Parotid gland (tissue), 1 donor: Measurements from ENCODE around the genes SLC5A10 and EPN2.

- PRO-cap, result no peak
Observed at GRCh38 chr17:18248096-18248895, 10.2 kb downstream of the FLII start.

DNA sequence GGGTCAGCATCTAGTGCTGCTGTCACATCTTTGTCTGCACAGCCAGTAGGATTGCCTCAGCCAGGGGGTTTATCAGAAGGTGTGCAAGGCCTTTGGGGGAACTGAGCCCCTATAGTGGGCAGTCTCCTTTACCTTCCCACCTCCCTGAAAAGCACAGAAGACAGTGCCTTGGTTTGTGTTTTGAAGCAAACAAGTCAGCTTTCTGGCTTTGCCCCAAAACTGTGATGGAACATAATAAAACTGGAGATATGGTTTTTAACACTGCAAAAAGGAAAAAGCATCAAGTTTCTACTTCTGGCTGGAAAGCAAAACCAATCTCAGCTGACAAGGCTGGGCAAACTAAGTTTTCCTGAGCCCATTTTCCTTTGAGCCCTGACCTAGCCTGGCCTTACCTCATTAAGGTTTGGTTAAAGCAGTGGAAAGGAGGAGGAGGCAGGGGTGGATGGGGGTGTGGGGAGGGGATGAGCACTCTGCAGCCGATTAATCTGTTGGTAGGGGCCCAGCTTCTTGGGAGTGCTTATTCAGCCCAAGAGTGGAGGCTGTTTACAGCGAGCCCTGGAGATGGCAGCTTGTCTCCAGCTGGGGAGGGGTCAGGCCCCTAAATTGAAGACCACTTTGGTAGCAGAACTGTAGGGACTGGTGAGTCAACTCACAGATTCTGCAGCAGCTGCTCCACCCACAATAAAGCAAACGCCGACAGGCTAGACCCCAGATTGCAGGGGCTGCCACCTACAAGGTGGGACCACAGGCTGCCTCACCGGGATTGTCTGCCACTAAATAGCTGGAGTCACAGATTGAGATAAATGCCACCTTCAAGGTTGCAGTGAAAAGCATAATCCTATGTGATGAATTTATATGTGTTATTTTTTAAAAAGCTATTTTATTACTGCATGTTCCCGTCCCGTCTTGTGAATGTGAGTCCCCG, 12.0 kb downstream of the SMCR8 start:
- PRO-cap, result no peak

DNA sequence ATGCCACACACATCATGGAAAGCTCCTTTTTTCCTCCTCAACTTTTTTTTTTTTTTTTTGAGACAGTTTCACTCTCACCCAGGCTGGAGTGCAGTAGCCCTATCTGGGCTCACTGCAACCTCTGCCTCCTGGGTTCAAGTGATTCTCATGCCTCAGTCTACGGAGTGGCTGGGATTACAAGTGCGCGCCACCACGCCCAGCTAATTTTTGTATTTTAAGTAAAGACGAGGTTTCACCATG, 2.8 kb downstream of the FOXO3B start:
- PRO-cap, result unidirectional peak, plus-strand start at position 156 of the sequence

GRCh38 chr17:18951908-18952439, at the start of gene SLC5A10:
Gene SLC5A10, plus strand, starts transcription at chr17:18952165.
- PRO-cap, result no peak

GRCh38 chr17:18963100-18963660, 11.2 kb downstream of the SLC5A10 start:
- PRO-cap, result no peak

GRCh38 chr17:18994015-18994587, 10.5 kb downstream of the FAM83G start:
- PRO-cap, result no peak

DNA sequence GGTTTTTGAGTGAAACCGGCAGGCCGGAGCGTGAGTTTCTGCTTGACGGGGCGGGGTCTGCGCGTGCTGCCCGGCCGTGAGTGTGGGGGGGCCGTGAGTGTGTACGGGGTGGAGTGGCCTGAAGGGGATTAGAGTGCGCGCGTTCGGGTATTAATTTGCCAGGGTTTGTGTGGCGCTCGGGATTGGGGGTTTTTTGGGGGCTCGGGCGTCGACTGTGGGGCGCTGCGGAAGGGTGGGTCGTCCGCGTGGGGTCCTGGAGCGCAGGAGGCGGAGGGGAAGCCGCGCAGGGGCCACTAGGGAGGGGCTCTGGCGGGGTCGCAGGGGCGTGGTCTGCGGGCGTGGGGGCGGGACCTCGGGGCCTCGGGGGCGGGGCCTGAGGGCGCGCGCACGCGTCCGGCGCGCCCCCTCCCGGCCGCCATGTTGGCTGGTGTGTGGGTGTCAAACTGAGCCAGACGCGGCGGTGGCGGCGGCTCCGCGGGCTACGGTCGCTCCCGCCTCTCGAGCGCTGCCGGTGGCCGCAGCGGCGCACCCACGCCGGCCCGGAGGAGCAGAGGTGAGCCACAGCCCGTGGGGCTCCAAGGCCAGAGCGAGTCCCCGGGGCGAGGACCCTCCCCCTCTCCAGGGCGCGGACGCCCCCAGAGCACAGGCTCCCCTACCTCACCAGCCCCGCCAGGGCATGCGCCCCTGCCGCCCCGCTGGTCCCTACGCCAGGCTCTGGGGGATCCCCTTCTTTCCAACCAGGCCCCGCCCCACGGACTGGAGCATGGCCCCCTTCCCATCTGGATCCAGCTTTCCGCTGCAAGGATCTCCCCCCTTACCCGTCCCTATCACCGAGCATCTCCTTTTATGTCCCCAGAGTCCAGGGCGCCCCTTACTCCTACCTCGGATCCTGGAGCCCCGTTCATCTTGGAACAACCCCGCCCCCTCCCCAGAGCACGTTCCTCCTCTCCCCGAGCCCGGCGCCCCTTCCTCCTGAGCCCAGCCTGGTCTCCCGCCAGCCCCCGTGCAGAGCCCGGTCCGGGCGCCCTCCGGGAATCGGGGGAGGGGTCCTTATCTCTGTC, at the start of gene EPN2:
EPN2 (plus strand) TSS at position 388 of the 1,061 bp plus-strand sequence.
- PRO-cap, result no peak

DNA sequence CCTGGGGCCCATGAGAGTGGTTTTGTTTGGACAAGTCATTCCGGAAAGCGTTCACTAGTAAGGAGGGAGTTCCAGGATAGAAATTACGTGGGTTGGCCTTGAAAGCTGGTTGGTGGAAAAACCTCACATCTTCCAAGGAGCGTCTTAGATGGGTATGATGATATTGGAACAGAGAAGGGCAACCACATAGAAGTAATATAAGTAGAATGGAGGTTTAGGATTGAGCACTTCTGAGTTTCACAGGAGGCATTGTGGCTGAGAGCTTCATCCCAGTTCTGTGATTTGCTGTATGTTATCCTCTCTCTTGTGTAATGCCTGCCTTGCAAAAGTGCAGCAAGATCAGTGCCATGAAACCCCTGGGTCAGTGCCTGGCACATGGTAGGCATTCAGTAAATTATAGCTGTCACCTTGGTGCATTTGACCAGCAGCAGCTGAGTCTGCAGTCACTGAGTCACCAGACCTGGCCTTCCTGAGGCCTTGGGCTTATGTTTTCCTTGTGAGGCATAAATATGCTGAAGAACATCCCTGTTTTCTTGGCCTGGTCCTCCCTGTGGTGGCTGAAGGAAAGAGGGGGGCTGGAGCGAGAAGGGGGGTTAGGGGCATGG, 26.3 kb downstream of the EPN2 start:
- PRO-cap, result no peak

- PRO-cap, result no peak
Observed at GRCh38 chr17:19263934-19264080, 26.6 kb downstream of the EPN2 start.

GRCh38 chr17:19283962-19284578, 46.9 kb downstream of the EPN2 start:
- PRO-cap, result no peak

- PRO-cap, result no peak
Observed at GRCh38 chr17:19370366-19371153, 7.7 kb upstream of the MAPK7 start.

DNA sequence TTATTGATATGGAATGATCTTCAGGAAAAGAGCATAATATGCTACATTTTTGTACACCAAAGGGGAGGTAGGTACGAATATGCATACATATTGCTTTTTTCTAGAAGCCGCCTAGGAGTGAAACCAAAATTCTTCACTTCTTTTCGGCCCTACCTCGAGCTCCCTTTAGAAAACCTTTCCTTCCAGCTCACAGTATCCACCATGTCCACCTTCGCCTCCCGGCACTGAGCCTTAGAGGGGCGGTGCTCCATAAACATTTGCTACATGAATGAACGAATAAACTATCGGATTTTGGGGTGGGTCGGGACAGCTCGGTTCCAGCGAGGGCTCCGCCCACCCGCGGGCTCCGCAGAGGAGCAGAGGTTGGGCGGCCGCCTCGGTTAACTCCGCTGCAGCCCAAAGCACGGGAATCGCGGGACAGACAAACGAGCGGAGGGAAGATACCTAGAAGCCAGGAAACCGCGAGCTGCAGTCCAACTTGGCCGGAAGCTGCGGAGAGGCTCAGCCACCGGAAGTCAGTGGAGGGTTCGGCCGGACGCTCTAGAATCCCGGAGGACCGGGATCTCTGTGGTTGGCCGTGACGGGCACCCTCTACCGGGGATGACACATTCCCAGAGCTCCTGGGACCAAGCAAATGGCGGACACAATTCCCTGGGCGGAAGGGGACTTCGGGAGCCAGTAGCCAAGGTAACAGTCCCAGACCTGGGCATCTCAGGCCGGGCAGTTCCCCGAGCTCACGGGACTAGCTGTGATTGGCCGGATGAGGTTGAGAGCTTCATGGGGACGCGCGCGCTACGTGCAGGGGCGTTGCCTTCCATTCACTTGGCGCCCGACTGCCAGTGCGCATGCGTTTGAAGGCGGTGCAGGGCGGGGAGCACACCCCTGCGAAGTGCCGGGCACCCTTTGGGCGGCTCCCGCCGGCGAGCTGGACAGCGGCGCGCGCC, 611 bp upstream of the MAPK7 start:
- PRO-cap, result bidirectional peak, plus-strand start at position 351 of the sequence, minus-strand start at position 226 of the sequence; bidirectional peak, plus-strand start at position 614 of the sequence, minus-strand start at position 491 of the sequence; bidirectional peak, plus-strand start outside the sequence, minus-strand start at position 835 of the sequence

DNA sequence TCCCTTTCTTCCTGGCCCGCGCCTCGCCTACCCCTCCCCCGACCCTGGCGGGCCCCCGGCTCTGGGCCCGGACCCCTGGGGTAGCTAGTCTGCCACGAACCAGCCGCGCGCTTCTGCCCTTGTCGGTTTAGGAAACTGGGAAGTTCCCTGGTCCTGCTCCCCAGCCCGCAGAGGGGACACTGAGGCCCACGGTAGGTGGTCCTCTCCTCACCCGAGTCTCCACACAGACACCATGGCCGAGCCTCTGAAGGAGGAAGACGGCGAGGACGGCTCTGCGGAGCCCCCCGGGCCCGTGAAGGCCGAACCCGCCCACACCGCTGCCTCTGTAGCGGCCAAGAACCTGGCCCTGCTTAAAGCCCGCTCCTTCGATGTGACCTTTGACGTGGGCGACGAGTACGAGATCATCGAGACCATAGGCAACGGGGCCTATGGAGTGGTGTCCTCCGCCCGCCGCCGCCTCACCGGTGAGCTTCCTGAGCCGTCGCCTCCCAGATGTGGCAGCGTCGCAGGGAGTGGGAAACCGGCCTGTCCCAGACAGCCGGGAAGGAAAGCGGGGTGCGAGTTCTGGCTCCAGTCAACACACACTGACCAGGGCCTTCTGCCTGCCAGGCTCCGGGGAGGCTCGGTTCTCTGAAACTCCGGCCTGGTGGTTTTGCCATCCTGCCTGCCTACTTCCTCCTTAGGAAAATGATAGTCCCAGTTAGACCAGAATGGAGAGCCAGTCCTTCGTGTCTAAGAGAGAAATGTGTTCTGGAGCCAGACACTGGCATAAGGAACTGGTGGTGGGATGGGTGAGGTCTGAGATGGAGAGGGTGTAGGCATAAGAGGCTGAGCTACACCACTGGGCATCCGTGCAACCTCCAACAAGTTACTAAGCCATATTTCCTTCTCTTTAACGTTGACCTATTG, 625 bp downstream of the MAPK7 start:
- PRO-cap, result no peak

DNA sequence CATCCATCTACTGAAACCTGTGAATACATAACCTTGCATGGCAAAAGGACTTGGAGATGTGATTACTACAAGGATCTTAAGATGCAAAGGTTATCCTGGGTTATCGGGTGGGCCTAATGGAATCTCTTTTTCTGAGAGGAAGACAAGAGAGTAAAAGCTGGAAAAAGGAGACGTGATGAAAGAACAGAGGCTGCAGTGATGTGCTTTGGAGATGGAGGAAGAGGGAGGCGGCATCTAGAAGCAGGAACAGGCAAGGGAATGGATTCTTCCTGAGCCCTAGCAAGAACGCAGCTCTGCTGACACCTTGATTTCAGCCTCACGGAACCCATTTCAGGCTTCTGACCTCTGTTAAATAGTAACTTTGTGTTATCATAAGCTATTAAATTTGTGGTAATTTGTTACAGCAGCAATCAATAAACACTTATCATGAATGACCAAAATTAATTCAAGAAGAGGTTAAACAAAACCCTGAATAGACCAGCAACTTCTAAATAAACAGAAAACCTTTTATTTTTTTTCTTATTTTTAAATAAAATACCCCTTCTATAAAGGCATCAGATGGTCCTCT, 4.2 kb upstream of the SLC47A1 start:
- PRO-cap, result no peak

DNA sequence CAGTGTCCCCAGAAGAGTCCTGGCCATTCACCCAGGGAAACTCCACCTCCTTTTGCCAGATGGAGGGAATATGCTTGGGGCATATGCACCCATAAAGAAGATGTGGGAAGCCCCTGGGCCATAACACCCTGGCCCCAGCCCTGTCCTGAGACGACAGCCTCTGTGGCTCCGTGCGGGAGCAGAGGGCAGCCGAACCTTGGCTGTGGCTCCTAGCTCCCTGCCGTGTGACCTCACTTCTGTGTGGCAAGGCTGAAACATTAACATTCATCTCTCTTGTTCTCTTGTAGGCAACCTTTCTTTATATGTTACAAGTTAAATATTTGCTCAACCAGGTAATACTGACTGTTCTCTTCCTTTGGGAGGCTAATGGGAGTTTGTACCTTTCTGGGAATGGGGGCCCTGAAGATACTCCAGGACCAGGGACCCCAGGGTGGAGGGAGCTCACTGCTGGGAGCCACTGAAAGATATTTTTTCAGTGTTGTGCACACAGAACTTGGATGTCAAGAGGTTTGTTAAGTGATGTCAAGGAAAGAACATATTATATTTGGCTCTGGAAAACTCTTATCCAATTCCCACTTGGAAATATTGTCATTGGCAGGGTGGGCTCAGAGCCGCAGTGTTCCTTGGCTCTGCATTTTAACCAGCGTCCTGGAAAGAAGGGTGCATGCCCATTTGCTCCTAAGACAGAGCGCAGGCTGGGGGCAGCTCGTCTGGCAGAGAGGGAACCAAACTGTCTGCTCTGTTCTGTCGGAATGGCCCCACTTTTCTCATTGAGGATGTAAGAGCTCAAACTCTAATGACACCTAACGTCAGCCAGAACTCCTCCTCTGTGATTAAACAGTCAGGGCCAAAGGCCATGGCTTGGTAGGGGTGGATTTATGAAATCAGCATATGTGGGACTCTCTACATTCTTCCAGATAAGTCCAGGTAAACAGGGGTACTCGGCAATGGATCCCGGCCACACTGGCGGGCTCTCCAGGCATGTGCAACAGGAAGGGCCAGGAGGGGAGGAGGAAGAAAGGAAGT, 17.8 kb downstream of the SLC47A1 start:
- PRO-cap, result no peak

DNA sequence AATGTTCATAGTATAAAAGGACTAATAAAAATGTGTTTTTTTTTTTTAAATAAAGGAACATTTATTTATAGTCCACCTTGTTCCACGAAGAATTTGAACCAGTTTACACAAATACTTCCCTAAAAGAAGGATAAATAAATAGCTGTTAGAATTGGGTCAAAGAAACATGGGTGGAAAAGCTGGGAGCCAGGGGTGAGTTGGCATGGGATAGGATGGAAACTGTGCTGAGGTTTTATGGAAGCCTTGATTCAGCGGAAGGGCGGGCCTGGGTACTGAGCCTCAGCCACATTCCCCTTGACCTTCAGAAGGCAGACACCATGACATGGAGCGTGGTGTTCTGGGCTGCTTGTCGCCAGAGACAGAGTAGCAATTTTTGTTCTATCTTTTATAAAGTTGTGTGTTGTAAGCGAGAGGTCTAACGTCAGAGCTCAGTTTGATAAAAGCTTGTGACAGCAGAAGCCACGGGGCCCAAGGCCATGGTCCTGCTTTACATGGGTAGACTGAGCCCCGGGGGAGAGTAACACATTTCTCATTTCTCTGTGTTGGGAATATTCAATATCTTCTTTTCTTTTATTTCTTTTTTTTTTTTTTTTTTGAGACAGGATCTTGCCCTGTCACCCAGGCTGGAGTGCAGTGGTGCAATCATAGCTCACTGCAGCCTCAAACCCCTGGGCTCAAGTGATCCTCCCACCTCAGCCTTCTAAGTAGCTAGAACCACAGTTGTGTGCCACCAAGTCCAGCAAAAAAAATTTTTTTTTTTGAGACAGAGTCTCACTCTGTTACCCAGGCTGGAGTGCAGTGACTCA, 50.3 kb downstream of the SLC47A1 start:
- PRO-cap, result no peak

DNA sequence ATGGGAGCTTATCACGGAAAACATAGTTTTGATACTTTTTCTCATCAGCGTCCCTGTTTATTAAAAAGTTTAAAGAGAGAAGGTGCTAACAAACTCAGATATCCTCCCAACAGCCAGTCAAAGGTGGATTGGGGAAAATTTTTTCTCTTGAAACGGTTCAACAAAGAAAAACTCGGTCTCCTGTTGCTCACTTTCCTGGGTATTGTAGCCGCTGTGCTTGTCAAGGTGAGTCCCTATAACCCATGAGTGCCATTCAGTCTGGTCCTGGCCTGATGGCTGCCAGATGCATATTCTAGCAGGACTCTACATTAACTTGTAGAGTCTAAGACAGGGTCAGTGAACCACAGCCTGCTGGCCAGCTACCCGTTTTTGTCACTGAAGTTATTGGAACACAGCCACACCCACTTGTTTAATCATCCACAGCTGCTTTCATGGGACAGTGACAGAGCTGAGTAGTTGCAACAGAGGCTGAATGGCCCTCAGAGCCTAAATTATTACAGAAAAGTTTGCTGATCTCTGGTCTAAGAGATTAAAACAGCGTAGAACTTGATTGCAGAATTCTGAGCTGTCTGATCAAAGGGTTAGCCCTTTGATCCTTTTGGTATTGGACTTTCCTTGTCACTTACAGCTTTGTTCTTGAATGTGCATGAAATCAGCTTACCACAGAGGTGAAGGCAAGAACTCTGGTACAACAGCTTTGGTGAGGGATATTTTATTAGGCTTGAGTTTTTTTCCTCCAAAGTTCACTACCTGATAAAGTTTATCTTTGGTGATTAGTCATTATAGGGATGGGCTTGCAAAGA, 23.4 kb downstream of the ALDH3A2 start:
- PRO-cap, result no peak

DNA sequence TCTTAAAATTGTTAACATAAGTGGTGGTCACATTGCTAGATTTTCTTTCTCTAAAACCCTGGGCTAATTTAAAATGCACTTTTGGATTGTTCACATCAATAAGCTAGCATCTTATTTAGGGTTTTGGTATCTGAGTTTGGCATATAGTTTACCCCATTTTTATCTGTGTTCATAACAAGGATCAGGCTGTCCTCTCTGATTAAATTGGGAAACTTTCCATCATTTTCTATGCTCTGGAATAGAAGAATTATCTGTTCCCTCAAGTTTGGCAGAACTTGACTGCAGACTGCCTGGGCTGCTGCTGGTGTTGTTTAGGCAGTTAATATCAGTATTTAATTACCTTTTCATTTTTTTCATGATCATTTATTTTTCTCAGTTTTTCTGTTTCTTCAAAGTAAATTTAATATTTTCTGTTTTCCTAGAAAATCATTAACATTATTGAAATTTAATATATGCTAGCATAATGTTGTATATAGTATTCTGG, 1.8 kb downstream of the SPECC1 start:
- PRO-cap, result no peak

DNA sequence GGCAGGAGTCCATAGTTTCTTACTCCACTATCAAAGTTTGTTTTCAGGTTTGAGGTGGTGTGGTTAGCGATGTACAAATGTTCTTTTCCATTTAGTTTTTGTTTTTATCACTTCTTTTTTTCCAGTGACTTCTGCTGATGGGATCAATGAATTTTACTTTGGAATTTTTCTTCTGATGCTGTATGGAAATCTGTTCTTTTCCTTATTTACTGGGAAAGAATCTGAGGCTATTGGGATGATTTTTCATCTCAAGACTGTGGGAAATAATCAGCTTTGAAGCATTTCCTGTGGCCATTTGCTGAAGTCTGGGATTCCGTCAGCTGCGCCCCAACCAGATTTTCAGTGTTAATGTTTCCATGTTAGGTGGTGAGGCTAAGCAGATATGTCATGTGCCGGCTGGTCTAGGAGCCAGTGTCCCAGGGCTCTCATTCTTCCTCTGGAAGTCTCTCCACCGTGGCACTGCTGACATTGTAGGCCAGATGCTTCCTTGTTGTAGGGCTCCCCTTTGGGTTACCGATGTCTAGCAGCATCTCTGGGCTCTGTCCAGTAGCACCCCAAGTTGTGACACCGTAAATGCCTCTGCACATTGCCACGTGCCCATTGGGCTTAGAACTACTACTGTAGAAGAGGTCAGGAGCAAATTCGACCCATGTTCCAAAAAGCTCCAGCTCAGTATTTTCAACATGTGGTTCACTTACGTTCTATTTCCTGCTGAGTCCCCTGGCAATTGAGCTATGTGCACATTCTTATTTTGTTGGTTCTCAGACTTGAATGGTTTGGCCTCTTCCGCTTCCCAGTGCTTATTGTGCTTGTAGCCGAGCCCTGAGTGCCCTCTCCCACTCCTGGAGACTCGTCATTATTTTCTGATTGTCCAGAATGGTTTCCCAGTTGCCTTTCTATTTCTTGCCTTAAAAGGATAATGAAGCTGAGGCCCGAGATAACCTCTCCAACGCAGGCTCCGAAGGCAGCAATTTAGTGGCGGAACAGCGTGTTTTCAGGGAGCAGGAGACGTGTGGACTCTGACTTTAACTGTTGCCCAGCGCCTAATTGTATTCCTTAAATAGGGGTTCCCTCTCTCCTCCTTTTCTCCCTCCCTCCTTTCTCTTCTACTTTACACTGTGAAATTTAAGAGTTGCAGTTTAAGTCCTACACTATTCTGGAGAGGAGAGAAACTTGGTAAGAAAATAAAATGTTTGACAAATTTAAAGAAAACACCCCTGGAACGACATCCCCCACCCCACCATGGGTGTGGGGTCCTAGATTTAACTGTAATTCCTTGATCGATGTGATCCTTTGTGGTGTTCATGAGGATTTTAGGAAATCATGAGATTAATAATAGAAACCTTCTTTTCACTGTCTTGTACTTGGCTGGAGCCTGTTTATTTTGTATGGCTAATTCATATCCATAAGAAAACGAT, 82.3 kb downstream of the SPECC1 start:
- PRO-cap, result bidirectional peak, plus-strand start at position 989 of the sequence, minus-strand start at position 666 of the sequence

DNA sequence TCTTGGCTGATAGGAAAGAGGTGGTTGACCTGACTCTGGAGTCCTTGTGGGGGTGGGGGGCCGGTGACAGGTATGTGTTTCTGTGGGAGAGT, 147.6 kb downstream of the SPECC1 start:
- PRO-cap, result no peak